ENCODE measurements around the genes DRICH1, MMP11, GSTT4 and GUCD1.

GRCh38 chr22:23526487-23526990 is 53.6 kb downstream of the IGLL1 start:
- PRO-cap, result no peak

DNA sequence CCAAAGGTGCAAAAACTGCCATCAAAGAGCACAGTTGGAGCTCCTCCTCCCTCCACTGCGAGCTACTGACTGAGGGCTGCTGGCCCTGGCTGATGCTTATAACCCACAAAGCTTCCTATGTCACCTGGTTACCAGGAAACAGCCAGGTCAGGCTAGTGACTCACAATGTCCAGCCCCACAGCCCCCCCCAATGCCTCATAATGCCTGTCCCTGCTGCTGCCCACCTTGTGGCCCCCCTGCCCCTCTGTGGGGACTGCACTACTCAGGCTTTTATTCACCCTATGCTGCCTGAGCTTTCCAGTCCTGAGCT is at the start of gene DRICH1:
Gene DRICH1, minus strand, starts transcription at position 71 of the 310 bp plus-strand sequence.
- PRO-cap, result no peak

DNA sequence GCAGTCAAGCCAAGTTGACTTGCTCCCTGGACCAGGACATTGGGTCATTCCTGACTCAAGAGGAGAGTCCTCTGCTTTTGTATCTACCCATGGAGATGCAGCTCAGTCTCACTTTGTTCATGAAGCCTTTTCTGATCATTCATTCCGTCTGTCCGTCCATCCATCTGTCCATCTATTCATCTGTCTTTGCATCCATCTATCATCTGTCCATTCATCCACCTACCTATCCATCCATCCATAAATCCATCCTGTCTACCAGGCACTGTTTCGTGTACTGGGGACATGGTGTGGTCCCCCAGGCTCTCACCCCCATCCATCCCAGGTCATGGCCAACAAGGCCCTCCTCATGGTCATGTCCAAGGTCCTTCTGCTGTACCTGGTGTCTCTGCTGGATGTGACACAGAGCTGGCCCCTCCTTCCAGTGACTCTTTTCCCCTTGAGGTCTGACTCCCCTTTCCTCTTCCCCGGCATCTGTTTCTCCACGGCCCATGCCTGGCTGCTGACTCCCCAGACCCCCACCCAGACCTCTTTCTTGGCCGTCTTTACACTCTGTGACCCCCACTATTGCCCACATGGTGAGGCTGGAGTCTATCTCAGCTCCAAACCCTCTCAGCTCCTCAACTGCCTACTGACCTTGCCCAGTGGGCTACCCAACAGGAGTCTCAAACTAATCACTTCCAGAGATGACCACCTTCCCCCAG is 8.8 kb upstream of the DRICH1 start:
- PRO-cap, result no peak

DNA sequence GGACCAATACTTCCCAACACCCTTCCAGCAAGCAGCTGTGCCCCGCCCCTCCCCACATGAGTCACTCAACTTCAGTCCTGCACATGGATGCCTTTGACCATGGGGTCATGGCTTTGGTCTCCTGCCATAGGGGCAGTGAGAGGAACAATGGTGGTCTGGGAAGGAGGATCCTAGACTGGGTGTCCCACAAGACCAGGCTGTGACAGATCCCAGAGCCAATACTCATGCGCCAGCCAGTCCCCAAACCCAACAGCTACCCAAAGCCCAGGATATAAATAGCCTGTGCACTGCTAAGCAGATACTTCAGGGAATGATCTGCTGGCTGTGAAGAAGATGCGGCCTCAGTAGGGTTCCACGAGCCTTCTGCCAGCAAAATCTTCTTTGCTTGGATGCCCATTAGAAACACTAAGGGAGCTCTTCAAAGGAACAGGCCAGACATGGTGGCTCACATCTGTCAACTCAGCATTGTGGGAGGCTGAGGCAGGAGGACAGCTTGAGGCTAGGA is 5.4 kb upstream of the RGL4 start:
- PRO-cap, result no peak

- PRO-cap, result no peak
Observed at GRCh38 chr22:23763360-23764054, 717 bp downstream of the C22orf15 start.

DNA sequence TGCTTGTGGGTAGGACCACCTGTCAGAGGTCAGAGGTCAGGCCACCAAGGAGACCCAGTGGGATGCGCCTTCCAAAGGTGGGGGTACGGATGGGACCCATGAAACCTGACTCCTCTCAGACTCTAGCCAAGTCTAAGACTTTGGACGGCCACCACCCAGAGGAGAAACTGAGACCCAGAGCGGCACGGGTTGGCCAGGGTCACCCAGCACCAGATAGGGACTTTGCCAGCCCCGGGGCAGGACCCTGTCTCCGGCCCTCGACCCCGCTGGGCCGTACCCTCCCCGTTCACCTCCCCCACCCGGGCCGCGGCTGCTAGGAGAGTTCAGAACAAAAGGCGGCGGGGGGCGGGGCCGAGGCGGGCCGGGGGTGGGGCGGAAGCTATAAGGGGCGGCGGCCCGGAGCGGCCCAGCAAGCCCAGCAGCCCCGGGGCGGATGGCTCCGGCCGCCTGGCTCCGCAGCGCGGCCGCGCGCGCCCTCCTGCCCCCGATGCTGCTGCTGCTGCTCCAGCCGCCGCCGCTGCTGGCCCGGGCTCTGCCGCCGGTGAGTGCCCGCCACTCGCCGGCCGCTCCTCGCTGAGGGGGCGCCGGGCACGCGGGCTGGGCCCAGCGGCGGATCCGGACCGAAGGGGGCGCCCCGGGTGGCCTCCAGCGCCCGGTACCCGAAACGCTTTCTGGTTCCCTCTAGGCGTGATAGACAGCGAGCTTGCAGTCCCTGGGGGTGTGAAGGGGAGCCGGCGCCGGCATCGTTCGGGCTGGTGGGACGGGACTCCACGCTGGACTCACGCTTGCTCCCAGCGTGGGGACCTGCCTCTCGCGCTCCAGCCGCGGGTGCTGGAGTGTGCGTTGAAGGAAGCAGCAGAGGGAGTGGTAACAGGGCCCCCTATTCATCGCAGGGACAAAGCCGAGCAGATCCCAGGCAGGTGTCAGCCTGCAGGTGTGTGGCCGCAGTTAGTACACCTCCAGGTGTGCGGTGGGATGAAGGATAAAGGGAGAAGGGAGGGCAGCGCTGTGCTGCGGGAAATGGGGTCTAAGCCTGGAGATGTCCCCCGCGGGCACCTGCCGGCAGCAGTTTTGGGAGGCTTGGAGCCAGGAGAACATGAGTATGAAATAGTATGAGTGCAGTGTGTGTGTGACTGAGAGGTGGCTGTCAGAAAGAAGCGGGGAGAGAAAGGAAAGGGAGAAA is at the start of gene MMP11:
Gene MMP11, plus strand, starts transcription at position 412 of the 1,183 bp plus-strand sequence.
- PRO-cap, result unidirectional peak, plus-strand start at position 412 of the sequence

DNA sequence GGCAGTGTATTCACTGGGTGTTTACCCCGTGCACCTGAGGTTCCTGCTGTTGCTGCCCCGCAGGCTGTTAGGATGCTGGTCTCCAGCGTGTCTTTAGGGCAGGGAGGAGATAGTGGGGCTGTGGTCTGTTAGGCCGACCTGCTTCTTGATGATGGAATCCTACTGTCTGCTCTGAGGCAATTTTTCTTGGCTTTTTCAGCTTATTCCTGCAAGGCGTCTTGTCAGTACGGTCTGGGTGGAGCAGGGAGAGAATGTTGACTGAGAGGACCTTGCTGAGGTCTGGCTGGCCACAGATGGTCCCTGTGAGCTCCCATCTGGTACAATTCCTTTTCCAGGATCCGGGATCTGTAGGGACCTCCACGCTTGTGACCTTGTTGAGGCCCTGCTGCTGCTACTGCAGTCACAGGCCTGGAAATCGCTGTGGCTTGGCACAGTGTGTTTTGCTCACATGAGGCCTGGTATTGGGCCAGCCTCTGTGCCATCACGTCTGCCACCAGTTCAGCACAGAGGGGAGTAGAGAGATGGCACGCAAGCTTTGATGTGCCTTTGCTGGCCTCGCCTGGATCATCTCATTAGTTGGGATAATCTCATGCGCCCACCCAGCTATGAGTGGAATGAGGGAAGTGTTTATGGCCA is 22.8 kb downstream of the DERL3 start:
- PRO-cap, result no peak

DNA sequence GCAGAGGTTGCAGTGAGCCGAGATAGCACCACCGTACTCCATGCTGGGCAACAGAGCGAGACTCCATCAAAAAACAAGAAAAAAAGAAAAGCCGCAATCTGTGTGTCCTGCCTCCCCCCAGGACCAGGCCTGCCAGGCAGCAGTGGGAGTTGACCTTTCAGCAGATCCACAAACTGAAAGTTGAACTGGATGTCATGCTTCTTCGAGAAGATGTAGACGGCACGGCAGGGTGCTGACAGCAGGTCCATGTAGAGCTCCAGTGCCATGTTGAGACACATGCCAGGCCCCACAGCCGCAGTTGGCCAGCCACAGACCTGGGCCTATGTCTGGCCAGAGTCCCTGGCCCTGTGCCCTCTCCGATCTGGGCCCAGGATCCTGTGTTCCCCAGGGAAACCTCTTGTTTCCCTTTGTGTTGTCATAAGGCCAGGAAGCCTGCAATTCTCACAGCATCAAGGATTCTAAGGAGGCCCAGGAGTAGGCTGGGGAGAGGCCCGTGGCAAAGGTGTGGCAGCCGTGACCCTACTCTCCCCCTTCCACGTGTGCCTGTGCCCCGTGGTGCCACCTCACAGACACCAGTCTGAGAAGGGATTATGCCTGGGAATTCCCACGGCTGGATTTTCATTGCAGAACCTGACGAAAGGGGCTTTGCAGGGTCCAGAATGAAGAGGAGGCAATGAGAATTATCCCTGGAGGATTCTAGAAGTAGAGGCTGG is at the start of gene GSTT4:
Gene GSTT4, minus strand, starts transcription at position 363 of the 713 bp plus-strand sequence.
- PRO-cap, result no peak

DNA sequence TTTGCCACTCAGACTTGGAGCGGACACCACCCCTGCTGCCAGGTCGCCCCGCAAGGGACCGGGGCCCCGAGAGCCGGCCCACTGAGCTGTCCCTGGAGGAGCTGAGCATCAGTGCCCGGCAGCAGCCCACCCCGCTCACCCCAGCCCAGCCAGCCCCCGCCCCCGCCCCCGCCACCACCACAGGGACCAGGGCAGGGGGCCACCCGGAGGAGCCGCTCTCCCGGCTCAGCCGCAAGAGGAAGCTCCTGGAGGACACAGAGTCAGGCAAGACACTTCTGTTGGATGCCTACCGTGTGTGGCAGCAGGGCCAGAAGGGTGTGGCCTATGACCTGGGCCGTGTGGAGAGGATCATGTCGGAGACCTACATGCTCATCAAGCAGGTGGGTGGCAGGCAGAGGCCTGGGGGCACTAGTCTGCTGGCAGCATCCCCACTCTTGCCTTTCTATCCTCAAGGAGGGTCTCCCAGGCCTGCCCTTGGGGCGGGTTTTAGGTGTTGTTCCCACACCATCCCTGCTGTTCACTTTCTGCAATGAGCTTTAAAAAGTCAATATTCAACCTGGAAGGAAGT is 14.3 kb upstream of the SUSD2 start:
- PRO-cap, result no peak

DNA sequence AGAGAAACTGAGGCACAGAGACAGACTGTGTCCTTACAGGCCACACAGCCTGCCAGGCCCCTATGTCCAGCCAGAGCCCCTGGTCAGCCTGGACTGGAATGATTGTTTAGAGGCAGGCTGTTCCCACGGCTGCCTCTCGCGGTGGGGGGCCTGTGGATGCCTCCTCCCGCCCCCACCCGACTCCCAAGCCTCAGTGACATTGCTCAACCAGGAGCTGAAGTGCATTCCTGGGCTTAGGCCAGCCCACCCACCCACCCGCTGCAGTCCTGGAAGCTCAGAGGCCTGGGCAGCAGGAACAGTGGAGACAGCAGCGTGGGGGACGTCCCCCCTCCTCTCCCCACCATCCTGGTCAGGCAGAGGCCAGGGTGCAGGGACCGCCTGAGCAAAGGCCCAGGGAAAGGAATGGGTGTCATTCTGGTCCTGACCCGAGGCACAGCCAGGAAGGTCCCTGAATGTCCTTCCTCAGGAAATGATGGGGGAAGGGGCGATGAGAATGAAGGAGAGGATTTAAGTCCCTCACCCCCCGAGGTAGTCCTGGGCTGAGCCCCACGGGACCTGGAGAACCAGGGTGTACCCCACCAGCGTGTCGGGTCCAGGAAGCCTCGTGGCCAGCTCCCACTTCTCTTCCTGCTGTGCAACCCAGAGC is 1.4 kb upstream of the GGT5 start:
- PRO-cap, result no peak

GRCh38 chr22:24400445-24400929 is 26.9 kb upstream of the ADORA2A start:
- PRO-cap, result no peak

- PRO-cap, result no peak
Observed at GRCh38 chr22:24425456-24426123, 1.8 kb upstream of the ADORA2A start.

- PRO-cap, result no peak
Observed at GRCh38 chr22:24435553-24436132, 8.2 kb downstream of the ADORA2A start.

DNA sequence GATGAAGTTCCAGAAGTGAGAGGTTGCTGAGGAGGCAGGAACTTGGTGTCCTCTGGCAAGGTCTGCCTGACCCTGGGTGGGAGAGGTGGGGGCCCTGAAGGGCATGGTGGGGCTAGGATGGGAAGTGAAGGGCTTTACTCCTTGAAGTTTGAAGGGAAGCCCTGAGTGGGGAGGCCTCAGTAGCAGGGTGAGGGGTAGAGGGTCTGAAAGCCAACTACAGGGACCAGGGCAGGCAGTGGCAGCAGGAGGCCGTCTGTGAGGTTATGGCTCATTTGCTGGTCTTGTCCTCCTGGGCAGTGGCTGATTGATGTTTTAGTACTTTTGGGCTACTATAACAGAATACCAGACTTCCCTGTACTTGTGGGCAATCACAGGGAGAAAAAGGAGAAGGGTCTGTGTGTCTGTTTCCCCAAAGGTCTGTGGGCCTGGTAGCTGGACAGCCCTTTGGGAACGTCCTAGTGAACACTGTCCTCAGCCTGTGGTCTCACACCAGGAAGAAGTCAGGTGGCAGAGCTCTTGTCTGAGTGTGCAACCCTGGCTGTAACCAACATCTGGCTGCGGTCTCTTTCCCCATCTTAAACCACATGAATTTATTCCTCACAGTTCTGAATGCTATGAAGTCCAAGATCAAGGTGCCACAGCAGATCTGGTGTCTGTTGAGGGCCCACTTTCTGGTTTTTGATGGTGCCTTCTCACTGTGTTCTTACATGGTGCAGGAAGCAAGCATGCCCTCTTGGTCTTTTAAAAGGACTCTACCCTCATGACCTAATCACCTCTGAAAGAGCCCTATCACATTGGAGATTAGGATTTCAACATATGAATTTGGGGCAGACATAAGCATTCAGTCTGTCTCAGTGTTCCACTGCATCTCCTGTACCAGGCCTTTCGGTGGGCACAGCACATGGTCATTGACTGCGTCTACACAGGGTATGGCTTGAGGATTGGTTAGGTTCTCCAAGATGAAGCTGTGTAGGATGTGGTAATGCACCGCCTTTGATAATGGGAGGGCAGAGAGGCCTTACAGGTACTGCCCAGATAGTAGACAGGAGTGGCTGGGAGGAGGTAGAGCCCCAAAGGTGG is 2.6 kb downstream of the UPB1 start:
- PRO-cap, result no peak

DNA sequence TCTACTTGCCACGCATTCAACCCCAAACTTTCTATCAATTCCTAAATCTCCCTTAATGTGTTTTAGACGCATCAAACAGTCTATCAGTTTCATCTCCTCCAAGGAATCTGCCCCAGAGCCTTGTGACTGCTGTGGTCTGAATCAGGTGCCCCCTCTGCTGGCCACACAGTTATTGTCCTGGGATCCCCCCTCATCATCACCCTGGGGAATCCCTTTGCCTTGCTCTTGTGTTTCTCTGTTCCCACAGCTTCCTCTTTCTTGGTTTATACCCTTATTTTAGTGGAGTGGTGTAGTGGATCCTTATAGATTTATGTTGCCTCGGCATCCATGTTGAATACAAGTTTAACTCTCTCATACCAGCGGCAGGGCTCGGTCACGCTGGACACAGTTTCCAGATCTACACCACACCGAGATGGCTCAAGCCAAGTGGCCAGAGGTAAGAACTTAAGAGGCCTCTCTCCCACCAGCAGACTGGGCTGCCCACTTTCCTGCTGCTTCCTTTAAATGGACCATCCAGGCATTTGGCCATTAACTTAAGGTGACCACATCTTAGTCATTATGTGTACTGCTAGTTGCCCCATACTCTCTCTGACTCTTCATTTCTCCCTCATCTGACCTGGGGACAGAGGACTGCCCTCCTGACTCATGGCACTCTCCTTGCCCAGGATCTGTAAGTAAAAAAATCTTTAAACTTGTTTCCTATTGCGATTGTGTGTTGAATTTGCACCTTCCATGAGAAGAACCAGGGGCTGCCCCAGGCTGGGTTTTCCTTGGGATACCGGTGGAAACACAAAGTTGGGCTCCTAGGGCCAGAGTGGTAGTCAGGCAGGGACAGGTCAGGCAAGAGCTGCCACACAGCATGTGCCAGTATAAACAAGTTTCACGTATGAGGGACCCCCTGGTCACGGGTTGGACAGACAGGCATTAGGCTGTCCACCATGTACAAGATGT is 8.3 kb downstream of the UPB1 start:
- PRO-cap, result no peak

- PRO-cap, result no peak
Observed at GRCh38 chr22:24507737-24508203, 12.6 kb downstream of the UPB1 start.

DNA sequence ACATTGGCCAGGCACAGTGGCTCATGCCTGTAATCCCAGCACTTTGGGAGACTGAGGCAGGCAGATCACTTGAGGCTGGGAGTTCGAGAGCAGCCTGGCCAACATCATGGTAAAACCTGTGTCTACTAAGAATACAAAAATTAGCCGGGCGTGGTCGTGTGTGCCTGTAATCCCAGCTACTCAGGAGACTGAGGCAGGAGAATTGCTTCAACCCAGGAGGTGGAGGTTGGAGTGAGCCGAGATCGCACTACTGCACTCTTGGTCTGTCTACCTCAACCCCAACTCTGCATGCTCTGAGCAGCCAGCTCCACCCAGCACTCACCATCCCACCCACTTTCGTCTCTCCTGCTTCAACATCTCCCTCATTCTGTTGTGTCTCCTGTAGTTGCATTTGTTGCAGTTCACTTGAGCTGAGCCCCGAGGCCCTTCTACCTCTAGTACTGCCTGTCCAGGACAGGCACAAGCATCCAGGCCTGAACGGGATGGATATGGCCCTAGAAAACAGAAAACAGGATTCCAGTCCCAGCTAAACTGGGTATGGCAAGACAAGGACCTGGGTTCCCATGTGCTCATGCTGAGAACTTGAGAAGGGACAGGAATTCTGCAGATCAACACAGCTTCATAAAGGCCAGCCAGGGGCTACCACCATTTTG is 15.0 kb downstream of the GUCD1 start:
- PRO-cap, result no peak

GRCh38 chr22:24554266-24555303 is at the start of gene GUCD1:
GUCD1 (minus strand) TSS chr22:24555138.
- PRO-cap, result bidirectional peak, plus-strand start at chr22:24555455, minus-strand start at chr22:24555110

GRCh38 chr22:24601339-24601512 is 1.8 kb upstream of the GGT1 start:
- PRO-cap, result no peak

- PRO-cap, result no peak
Observed at GRCh38 chr22:24632602-24633121, 29.7 kb downstream of the GGT1 start.

Measured in ascending aorta (tissue), 1 donor.